Neural crest cell (in vitro differentiated cells): ENCODE data around the gene CERK.

- PRO-cap = no peak
Measured at GRCh38 chr22:46379068-46379372, 43.5 kb downstream of the TRMU start.

DNA sequence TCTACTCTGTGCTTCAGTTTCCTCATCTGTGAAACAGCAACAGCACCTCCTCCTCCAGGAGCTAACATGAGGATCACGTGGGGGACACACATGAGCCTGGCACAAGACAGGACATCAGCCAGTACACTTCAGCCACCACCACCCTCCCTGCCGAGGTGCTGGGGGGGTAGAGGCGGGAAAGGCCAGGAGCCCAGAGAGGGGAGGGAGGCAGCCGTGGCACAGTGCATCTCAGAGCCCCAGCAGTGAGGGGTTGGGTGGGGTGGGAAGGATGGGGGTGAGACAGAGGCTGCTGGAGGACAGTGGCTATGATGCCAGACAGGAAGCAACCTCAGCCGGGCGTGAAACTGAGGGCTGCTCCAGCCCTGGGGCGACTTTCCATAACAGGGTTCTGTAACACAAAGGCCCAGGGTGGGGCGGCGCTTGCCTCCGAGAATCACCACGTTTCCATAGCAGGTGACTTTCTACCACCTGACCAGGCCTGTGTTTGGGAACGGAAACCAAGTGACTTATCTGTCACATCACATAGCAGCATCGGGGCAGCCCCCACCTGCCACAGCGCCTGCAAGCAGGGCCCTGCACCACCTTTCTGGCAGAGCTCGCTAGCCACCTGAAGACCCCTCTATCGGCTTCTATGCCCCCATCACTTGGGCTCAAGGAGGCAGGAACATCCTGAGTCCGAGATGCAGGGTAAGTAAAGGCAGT is 85.7 kb downstream of the TRMU start:
- PRO-cap = no peak

- PRO-cap = no peak
Measured at GRCh38 chr22:46536208-46536413, 1.3 kb downstream of the CELSR1 start.

DNA sequence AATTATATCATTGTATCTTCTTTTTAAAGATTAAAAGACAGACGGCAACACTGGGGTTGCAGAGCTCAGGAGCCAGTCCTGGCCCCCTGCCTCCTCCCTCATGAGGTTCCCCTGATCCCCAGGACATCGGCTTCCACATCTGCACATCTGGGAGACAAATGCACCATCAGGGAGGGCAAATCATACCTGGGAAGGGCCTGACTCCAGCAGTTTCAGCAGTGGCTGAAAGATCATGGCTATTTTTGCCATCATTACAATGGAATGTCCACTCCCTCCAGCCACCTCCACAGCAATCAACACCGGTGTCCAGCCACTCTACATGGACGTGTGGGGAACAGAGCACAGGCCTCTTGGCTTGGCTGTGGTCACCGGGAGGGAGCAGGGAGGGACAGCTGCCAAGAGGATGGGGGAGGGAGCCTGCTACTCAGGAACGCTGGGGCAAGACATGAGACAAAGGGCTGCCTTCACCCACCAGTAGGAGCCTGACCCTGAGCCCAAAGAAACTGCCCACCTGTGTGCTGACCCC is 9.3 kb upstream of the CELSR1 start:
- PRO-cap = no peak

DNA sequence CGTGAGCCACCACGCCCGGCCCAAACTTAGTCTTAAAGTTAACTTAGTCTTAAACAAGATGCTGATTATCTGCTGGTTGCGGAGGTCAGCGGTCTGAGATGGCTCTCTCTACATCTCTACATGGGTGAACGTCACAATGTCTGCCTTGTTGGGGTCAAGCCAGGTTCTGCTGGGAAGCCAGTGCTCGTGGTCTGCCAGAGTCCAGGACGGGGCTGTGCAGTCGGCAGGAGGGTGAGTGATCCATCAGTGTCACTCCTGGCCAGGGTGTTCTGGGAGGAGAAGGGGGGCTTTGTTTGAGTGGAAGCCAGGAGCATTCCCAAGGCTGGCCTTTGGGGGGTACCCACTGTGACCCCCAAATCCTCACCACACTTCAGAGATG is 11.4 kb upstream of the CELSR1 start:
- PRO-cap = no peak

DNA sequence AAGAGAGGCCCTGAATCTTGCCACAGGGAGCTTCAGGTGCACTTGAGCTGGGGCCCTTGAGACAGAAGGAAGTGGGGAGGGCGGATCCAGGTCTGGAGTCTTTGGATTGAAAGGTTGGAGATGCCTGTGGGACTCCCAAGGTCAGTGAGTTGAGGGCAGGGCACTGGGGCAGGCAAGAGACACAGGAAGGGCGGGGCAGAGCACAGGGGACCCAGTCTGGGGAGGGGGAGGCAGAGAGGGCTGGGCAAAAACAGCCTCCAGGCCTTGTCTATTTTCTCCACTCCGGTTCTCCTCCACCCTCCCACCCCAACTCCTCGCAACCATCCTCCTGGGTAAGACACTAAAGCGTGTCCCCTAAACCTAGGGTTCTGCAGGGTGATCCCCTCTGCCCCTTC is 38.5 kb upstream of the CELSR1 start:
- PRO-cap = no peak

DNA sequence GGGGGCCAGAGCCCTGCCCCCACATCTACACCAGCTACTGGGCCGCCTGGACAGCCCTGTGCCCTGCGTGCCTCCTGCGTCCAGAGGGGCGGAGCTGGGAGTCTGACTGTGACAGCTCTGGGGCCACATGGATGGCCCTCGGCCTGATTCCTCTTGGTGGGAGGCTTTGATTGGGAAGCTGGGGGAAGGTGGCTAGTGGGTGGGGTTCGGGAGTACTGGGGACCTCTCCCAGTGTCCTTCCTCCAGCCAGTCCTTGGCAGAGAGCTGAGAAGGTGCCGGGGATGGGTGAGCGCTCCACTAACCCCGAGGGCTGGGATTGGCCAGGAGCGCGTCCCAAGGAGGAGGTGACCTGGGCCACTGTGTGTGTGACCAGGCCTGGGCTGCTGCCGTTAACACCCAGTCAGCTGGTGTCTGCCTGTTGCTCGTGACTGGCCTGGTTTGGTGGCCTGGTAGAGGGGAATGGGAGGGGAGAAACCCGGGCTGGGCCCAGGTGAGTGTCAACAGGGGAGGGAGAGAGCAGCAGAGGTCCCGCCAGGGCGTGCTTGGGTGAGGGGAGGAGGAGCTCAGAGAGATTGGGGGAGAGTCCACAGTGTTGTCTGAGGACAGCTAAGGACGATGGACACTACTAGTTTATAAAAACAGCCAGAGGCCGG is 29.9 kb upstream of the GRAMD4 start:
- PRO-cap = no peak

DNA sequence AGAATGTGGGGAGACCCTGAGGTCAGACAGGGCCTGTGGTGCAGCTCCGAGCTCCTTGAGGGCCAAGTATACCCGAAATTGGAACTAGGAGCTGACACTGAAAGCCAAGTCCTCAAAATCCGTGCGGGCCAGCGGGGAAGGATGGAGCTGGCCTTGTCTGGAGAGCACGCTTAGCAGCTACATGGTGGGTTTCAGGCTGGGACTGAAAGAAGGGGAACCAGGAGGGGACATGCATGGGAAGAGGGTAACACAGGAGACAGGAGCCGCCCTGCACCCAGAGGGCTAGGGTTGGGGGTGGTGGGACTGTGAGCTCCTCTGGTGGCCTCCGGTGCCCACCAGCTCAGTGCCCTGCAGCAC is 21.5 kb upstream of the GRAMD4 start:
- PRO-cap = no peak

DNA sequence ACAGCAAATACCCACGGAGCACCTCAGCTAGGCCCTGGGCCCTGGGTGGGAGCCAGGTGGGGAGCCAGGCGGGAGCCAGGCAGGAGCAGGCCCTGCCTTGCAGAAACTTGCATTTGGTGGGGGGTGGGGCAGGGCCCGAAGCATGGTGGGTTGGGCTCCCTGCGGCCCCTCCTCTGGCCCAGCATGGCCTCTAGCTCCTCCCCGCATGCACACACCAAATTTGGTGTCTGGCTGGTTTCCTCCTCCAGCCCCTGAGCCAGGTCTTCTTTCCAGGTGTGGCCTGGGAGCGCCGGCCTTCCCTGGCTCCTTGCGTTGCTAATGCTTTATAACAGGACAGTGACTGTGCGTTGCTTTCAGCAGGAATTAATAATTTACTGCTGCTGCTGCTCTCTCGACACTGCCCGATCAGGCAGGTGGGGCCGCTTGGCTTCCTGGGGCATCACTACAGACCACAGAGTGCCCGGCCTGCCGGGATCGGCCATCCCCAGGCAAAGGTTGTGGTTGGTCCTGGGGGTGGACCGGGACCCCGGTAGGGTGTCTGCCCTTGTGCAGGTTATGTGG is 7.3 kb downstream of the GRAMD4 start:
- PRO-cap = no peak

- PRO-cap = no peak
Measured at GRCh38 chr22:46652726-46653315, 32.6 kb downstream of the GRAMD4 start.

- PRO-cap = no peak
Measured at GRCh38 chr22:46672474-46673119, 52.4 kb downstream of the GRAMD4 start.

DNA sequence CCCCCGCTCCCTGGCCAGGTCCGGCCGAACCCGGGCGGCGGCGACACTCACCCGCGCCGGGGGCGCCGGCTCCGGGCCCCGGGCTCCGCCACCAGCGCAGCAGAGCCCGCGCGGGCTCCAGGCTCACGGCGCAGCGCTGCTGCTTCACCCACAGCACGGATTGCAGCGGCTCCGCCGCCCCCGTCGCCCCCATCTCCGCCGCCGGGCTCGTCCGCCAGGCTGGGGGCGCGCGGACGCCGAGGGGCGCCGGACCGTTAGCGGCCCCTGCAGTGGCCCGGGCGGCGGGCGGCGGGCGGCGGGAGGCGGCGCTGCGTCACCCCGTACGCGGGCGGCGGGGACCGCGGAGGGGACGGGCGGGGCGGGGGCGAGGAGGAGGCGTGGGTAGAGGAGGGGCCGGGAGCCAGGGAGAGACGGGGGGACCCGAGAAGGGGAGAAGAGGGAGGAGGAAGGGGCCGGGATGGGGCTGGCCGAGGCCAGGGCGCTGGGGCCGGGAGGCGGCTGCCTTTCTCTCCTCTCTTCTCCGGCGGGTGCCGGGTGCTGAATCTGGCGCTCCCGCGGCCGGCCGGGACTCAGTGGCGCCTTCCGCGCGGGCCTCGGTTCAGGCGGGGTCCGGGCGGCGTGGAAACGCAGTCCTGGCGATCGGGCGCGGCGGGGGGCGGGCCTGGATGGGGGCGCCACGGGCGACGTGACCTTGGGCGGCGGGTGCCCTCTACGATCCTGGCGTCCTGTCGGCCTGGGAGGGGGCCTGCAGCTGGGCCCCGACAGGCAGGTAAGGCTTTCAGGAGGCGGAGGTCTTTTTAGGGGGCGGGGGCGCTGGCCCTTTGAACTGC is at the start of gene CERK:
CERK (minus strand) TSS at position 297 of the 830 bp plus-strand sequence.
- PRO-cap = bidirectional peak, plus-strand start at position 470 of the sequence, minus-strand start at position 271 of the sequence

GRCh38 chr22:46800608-46801028 is 38.2 kb downstream of the TBC1D22A start:
- PRO-cap = no peak

DNA sequence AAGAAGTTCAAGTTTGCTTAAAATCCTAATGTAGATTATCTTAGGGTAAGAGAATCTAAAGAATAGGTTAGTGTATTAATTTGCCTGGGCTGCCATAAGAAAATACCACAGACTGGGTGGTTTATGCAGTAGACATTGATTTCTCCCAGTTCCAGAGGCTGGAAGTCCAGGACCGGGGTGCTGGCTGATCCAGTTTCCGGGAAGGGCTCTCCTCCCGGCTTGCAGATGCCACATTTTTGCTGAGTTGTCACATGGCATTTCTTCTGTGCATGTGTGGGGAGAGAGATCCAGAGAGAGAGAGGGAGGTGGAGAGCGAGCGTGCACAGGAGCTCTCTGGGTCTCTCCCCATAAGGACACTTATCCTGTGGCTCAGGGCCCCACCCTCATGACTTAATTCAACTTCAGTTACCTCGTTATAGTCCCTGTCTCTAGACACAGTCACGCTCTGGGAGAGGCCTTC is 46.6 kb downstream of the TBC1D22A start:
- PRO-cap = no peak

- PRO-cap = no peak
Measured at GRCh38 chr22:46853978-46854641, 91.7 kb downstream of the TBC1D22A start.

- PRO-cap = no peak
Measured at GRCh38 chr22:46996937-46997912, 234.8 kb downstream of the TBC1D22A start.

- PRO-cap = no peak
Measured at GRCh38 chr22:47021706-47022617, 259.5 kb downstream of the TBC1D22A start.

- PRO-cap = no peak
Measured at GRCh38 chr22:47038459-47038740, 275.9 kb downstream of the TBC1D22A start.

GRCh38 chr22:47090397-47091686 is 328.4 kb downstream of the TBC1D22A start:
- PRO-cap = no peak

DNA sequence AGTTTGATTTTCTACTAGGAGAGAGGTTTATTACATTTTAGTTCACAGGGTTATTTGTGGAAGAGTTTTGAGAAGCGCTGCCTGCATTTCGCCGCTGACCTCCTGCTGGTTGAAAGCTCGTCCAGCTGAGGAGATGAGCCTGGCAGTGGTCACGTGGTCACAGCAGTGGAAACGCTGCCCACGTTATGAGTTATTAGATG is 349.1 kb downstream of the TBC1D22A start:
- PRO-cap = no peak